Left ventricle myocardium (tissue), 1 donor: ENCODE results near the genes TCAIM and ZNF197.

- PRO-cap, result no peak
Measured at GRCh38 chr3:43572609-43572902, 49.3 kb downstream of the ANO10 start.

GRCh38 chr3:44338627-44339233, at the start of gene TCAIM:
Gene TCAIM, plus strand, starts transcription at chr3:44338766.
- PRO-cap, result bidirectional peak, plus-strand start at chr3:44338774, minus-strand start at chr3:44338700

GRCh38 chr3:44339234-44339406, 554 bp downstream of the TCAIM start:
- PRO-cap, result no peak

DNA sequence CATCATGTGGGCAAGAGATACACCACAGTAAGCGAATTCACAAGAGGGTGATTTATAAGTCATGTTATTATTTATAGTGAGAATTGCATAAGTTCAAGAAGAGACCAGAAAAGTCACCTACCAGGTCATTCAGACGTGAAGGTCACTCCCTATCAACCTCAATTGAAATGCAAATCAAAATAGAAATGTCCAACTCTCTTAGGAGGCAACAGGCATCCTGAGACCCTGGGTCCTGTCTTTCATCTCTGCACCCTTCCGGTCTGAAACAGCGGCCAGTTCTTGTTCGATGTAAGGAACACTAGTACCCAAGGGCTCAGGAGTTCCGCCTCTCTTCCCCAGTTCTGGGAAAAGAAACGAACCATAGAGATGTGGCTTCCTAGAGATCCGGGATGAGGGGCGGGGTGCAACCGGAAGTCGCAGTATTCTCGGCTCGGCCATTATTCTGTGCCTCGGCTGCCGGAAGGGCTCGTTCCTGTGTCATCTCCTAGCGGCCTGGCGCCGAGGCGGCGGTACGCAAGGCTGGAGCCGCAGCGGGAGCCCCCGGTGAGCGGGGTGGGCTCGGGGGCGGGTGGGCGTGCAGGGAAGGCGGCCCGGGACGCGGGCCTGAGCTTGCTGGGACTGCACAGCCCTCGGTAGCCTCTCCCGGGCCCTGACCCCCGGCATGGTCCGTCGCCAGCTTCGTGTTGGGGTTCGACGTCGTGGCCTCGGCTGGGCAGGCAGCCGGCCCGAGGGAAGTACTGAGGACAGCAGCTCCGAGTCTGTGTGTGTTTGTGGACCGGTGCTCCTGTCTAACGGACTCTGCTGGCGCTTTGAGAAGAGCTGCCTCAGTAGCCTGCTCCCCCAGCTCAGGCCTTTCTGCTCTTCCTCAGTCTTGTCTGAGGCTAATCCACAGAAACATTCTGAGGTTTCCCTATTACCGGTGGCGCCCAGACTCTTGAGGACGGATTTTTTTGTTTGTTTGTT, at the start of gene ZNF197:
ZNF197 (plus strand) TSS at position 436 of the 963 bp plus-strand sequence.
- PRO-cap, result bidirectional peak, plus-strand start at position 437 of the sequence, minus-strand start at position 352 of the sequence

GRCh38 chr3:44650665-44651281, 2.2 kb downstream of the ZNF35 start:
- PRO-cap, result no peak

DNA sequence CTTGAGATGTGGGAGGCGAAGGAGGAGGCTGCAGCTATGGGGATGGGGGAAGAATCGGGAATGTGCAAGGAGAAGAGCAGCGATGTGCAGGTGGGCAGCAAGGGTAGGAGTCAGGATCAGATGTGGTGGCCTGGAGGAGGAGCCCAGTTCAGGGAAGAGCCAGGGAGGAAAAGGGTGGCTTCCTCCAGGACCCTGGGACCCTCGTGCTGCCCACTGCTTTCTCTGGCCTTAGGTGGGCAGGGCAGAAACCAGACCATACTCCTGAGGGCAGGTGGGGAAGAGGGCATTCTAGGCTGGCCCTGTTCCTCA, 21.3 kb downstream of the ZNF35 start:
- PRO-cap, result no peak

DNA sequence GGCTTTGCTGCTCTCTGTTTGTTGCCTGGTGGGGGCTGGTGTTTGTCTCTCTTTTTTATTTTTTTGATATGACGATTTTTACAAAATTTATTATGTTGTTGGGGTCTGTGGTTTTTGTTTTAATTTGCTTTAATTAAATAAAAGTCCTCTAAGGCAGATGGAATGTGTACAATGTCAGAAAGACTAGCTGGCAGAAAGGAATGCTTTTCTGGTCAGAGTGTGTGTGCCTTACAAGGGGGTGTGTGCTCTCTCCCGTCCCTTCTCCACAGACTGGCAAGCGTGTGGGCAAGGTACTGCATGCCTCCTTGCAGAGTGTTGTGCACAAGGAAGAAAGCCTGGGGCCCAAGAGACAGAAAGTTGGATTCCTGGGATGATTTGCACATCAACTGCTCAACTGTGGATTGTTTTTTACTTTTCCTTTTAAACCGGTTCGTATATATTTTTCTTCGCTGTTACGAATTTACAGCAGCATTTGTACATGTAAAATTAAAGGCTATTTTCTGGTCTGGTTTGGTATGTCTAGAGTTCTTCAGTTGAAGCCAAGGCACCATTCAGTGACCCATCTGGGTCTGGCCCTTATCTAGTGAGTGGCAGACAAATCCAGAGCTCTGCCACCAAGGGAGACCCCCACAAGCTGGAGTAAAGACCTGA, 15.0 kb upstream of the CLEC3B start:
- PRO-cap, result no peak

DNA sequence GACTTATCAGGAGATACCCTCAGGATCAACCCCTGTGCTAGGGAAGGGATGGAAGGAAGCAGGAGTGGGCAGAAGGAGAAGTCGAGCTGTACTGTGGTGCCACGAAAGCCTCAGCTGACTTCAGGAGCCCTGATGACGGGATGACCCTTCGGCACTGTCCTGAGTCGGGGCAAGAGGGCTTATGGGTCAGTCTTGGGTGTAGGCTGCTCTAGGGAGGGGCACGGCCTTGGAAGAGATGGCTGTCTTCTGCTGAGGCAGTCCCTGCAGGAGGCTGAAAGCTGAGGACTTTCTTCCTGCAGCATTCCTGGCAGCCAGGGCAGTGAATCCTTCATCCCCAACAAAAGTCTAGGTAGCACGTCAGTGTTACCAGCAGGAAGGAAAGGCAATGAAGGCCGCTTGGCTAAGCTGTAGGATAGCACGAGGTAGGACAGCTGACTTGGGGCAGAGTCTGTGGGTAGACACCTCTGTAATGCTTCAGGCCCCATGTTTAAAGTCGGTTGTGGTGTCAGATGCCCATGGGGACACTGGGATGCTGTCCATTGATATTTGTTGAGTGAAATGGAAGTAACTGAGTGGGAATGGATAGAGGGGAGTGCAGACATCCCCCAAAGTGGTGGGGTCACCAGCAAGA, 7.9 kb downstream of the CLEC3B start:
- PRO-cap, result no peak

- PRO-cap, result no peak
Measured at GRCh38 chr3:45143166-45144183, 2.7 kb downstream of the CDCP1 start.

DNA sequence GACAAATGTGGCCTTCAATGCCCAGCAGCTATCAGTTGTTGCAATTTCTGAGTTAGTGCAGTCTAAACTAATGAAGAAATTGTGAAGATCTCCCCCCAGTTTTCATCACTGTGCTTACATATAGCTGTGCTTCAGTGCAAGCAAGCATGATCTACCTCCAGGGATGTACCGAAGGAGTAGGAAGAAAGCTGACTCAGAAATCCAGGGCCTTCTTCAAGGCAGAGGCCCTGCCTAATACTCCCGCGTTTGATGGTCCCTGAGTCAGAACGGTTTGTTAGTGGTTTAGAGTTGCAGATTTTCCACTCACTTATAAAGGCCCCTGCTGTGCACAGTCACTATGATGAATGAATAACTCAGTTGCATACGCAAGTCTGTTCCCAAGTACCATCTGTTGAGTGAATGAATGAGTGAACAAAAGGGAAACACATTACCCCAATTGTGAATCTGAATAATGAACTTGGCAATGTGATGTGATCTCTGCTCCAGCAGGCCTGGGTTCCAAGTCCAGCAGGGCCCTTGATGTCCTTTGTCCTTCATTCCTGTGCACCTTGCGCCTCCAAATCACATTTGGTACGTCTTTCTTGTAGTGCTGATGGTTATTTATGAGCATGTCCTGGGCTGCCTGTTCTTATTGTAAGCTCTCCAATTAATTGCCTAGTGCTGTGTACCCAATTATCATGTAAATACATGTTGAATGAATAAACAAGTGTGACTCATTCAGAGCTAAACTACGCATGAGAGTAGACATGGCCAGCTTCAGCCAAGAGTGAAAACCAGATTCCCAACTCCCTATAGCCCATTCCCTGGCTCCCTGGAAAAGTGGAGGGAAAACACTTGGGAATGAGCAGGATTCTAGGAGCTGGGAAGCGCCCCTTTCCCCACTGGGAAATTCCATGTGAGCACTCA, 85.4 kb upstream of the LIMD1 start:
- PRO-cap, result no peak

- PRO-cap, result bidirectional peak, plus-strand start at chr3:45594115, minus-strand start at chr3:45593807
Measured at GRCh38 chr3:45593610-45593860, 1.0 kb upstream of the LIMD1 start.

DNA sequence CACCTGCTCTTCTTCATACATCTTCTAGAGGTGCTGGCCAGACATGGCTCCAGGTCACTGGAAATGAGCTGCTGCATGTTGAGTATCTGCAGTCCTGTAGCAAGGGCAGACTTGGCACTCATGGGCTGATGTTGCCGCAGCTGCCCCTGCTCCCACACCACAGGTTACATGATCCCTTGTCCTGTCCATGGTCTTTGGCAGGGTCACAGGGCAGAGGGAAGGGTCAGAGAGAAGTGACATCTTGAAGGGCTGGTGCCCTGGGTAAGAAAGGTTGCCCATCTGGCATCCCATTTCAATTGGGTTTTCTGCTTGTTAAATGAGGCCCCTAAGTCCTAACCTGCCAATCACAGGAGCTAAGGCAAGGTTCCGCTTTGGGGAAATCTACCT, 2.0 kb downstream of the CXCR6 start:
- PRO-cap, result no peak

DNA sequence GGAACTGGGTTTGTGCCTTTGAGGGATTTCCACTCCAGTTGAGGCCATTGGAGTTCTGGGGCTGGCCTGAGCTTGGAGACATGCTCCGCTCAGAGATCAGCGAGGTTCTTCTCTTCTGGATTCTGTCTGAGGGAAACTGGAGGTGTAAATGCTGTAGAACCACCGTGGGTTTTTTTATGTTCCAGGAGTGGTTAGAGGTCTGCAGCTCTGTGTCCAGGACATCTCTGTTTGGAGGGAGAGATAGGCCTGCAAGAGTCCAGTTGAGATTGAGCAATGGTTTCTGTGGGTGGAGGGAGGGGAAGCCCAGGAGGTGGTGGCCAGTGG, 9.7 kb downstream of the XCR1 start:
- PRO-cap, result no peak

DNA sequence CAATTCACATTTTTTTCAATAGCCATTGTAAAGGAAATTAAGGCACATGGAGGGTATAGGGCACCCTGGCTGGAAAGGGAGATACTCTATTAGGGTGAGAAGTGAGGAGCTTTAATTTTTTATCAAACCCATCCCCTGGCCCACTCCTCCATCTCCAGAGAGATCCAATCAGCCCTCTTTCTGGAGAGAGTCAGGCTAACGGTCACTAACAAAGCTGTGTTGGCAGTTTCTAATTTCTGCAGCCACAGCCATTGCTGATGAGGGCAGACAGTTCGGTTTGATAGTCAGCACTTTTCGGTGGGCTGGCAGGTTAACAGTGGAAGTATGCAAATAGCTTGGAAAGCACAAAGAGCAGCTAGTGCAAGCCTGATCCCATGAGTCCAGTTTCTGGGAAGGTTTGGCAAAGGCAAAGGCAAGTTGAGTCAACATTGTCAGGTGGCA, 1.9 kb downstream of the CCR1 start:
- PRO-cap, result no peak

DNA sequence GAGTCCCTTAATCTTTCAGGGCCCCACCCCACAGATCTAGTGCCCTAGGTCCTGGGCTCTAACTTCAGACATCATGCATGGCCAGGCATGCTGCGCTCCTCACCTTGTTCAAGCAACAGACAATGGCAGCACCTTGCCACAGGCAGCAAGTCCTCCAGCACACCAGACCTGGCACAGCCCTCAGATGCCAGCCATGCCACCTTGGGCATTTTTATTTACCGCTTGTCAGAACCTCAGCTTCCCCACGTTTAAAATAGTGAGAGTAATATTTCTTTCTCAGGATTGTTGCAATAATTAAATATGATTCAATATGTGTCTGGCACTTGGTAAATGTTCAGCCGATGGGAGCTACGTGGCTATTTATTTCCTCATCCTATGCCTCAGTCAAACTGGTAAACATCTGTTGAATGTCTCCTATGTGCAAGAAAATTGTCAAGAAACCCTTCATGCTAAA, 14.4 kb upstream of the CCR1 start:
- PRO-cap, result no peak

DNA sequence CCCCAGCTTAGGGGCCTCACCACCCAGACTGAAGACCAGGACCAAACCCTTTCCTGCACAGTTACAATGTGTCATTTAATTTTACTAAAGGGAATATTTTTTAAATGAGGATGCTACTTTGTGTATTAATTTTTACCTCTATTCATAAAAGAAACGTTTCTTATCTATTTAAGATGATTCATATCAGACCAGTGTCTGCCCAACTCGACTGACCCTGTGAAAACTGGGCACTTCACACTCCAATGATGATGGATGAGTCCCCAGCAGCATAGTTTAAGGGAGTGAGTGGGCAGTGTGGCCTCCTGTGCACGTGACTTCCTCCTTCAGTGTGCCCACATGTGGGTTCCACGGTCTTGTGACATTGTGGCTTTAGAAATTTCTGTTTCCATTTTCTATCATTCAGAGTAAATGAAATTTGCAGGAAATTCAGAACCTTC, 11.0 kb upstream of the CCRL2 start:
- PRO-cap, result no peak

- PRO-cap, result no peak
Measured at GRCh38 chr3:46406199-46406920, 699 bp upstream of the CCRL2 start.

DNA sequence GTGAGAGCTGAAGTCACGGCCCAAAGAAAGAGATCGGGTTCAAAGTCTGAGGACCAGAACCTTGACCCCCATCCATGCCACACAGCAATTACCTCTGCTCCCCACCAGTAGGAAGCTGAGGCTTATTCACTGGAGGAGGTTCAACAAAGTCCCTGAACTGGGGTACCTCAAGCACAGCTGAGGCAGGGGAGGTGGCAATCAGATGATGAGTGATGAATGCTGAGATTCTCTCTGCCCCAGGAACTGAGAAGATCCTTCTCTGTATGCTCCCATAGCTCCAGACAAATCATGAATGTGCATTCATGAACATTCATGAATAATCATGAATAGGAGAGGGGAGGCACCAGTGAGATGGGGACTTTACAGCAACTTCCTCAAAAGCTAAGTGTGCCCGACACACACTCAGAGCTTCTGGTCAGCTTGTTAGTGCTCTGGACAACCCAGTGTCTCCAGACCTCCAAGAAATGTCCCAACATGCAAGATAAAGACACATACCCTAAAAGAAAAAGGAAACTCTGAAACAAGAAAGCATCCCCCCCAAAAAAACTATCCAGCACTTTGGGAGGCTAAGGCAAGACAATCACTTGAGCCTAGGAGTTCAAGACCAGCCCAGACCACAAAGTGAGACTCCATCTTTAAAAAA, 24.3 kb downstream of the LRRC2 start:
- PRO-cap, result no peak

- PRO-cap, result no peak
Measured at GRCh38 chr3:46559966-46560315, 6.2 kb downstream of the LRRC2 start.

GRCh38 chr3:46565542-46565762, 650 bp downstream of the LRRC2 start:
- PRO-cap, result bidirectional peak, plus-strand start at chr3:46565832, minus-strand start at chr3:46565667